Camera-type eye (tissue), 1 donor: Measurements from ENCODE around the genes CELA2A, TMEM82 and UQCRHL.

DNA sequence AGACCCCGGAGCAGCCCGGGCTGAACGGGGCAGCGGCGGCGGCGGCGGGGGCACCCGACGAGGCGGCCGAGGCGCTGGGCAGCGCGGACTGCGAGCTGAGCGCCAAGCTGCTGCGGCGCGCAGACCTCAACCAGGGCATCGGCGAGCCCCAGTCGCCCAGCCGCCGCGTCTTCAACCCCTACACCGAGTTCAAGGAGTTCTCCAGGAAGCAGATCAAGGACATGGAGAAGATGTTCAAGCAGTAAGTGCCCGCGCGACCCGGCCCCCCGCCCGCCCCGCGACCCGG, 294 bp downstream of the EFHD2 start:
- RAMPAGE, long total RNA: no peak

GRCh38 chr1:15413929-15414712, 4.4 kb downstream of the EFHD2 start:
- RAMPAGE, long total RNA: no peak

DNA sequence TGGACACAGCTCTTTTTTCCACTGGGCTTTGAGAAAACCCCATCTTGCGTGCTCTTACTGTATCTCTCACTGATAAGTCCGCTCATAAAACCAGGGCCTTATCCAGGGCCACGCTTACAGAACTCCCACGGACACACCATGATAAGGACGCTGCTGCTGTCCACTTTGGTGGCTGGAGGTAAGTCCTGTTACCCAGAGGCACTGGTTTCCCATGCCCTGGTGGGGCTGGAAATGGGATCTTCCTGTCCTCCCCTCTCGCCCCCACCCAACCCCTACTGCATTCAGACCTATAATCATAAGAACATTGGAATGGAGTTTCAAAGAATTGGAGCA, at the start of gene CELA2A:
CELA2A (plus strand) TSS at position 117 of the 333 bp plus-strand sequence.
- RAMPAGE, long total RNA: no peak

GRCh38 chr1:15524999-15525616, 1.1 kb upstream of the CASP9 start:
- RAMPAGE, long total RNA: no peak

DNA sequence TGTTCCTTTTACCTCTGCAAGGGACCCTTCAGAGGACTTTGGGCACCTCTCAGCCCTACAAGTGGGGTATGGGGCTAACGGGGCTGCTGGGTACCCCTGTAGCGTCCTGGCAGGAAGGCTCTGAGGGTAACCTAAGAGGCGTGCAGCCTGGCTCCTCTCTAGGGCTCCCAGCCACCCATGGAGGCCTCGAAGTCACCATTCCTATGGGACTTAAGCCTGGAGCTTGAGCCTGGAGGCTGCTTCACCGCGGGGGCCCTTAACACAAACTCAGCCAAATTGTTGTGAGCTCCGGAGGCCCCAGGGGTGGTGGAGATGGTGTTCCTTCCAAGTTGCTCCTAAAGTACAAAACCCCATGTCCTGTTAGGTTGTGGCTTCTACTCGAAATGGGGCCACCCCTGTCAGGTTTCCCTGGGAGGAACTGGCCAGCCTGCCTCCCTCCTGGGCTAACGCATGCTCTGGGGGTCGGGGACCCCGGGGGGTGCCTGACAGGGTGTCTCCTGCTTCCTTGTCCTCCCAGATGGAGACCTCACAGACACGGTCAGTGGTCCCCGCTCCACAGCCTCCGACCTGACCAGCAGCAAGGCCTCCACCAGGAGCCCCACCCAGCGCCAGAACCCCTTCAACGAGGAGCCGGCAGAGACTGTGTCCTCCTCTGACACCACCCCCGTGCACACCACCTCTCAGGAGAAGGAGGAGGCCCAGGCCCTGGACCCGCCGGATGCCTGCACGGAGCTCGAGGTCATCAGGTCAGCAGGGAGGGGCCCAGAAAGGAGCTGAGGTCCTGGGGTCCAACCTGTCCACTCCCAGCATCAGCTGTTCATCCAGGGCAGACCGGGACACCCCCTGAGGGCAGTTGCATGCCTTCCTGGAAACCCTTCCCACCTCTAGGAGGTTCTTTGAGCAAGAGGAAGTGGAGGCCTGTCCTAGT, 11.0 kb upstream of the SLC25A34 start:
- RAMPAGE, long total RNA: no peak

- RAMPAGE, long total RNA: no peak
Observed at GRCh38 chr1:15742251-15742881, at the start of gene TMEM82. Gene TMEM82 (plus strand): TSS chr1:15742499.

DNA sequence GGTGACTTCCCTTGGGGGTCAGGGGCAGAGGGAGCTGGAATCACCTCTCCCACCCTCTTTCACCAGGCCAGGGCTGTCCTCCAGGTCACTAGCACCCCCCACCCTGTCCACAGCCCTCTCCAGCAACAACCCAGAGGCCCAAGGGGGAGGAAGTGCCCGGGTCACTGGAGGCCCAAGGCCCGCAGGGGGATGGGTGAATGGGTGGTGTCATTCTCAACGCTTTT, 4.9 kb downstream of the TMEM82 start:
- RAMPAGE, long total RNA: no peak

- RAMPAGE, long total RNA: no peak
Observed at GRCh38 chr1:15758091-15758541, 479 bp upstream of the FBLIM1 start.

DNA sequence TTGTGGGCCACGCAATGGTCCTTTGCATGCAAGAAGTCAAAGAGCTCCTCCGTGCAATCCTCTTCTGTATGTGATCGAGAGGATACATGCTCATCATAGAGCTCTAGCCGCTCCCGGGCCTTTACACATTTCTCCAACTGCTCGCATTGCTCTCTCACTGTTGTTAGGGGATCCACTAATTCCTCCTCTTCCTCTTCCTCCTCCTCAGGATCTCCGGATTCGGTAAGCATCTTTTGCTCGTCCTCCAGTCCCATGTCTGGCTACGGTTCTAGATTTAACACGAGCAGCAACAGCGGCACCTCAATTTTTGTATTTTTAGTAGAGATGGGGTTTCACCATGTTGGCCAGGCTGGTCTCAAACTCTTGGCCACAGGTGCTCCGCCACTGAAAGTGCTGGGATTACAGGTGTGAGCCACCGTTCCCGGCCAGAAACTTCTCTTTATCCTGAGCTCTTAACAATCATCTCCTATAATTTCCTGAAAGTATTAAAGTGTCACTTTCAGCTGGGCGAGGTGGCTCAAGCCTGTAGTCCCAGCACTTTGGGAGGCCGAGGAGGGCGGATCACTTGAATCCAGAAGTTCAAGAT, at the start of gene UQCRHL:
UQCRHL (minus strand) TSS at position 254 of the 586 bp plus-strand sequence.
- RAMPAGE, long total RNA: no peak

GRCh38 chr1:15836173-15836707, 11.3 kb upstream of the SPEN start:
- RAMPAGE, long total RNA: no peak

- RAMPAGE, long total RNA: no peak
Observed at GRCh38 chr1:15844729-15845133, 2.8 kb upstream of the SPEN start.

DNA sequence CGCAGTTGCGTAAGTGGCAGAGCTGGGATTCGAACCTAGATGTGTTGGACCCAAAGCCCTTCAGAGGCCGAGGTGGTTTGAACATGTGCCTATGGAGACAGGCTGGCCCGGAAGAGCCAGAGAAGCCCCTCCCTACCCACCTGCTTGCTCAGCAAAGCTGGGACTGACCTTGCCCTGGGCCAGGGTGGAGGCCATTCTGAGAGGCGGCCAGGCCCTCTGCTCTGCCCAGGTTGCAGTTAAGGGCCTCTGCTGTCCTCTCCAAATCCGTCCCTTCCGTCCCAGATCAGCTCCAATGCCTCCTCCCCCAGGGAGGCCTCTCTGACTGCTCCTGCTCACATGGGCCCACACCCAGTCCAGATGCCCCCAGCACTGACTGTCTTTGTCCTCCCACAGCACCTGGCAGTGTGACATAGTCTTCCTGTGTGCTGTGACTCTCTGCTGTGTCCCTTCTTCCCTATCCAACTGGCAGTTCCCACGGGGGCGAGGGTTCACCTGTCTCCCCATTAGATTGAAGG, 1.2 kb upstream of the HSPB7 start:
- RAMPAGE, long total RNA: no peak

DNA sequence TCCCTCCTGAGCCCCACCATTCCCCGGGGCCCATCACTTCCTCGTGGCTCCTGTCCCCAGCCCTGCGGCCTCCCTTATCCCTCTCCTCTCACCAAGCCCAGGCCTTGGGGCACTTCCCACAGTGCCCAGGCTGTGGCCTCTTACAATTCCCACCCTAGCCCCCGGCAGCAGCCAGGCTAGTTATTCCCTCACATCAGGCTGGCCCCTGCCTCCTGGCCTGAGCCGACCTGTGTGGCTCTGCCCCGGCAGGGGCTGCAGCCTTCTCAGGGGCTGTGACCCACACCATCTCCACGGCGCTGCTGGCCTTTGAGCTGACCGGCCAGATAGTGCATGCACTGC, 8.3 kb downstream of the CLCNKA start:
- RAMPAGE, long total RNA: no peak

DNA sequence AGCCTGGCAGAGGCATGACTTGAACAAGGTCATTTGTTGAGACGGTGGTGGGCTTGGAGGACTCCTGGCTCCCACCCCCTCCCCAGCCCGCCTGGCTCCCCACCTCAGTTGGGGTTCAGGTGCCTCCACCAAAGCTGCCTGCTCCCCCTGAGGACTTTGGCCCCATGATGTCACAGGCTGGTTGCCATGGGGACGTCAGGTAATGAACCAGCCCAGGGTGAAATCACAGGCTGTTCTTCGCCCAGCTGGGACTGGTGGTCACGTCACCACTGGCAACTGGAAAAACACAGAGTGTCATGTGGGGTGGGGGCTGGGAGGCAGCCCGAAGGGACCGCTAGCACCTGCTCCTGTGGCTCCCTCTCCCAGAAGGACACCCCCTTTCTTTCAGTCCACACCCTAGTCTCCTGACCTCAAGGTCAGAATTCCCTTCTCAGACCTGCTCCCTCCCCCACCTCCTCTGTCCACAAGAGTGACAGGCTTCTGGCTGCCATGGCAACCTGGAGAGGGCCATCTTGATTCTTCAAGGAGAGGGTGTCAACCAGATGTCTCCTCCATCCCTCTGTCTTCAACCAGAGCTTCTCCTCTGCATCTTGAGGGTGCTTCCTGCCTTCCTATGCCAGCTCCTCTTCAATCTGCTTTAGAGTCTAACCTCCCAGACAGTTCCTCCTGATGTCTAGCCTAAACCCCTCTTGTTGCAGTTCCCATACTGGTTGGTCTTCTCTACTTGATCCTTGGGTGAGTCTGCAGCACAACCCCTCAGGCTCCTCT, 6.2 kb downstream of the FAM131C start:
- RAMPAGE, long total RNA: no peak

DNA sequence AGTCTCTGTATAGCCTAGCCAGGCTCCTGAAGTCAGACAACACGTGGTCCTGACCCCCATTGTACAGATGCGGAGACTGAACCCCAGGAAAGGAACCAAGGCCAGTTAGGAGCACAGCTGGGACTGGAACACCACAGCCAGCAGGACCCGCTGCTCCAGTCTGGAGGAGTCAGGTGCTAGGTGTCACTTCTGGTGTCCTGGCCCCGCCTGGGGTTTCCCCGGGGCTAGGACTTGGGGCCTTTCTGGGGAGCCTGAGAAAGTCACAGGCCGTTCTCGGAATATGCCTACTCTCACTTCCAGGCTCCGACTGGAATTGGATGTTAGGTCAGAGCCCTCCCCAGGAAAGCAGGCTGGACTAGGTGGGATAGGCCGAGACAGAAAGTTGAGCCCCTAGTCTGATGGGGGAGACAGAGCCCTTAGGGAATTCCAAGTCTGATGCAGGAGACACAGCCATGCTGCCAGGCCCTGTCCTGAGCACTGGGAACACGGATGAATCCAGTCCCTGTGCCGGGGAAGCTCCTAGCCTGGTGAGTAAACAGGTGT, 6.0 kb upstream of the FAM131C start:
- RAMPAGE, long total RNA: no peak

- RAMPAGE, long total RNA: no peak
Observed at GRCh38 chr1:16083392-16083862, 10.0 kb upstream of the FAM131C start.

- RAMPAGE, long total RNA: no peak
Observed at GRCh38 chr1:16115203-16116459, 40.2 kb downstream of the EPHA2 start.

DNA sequence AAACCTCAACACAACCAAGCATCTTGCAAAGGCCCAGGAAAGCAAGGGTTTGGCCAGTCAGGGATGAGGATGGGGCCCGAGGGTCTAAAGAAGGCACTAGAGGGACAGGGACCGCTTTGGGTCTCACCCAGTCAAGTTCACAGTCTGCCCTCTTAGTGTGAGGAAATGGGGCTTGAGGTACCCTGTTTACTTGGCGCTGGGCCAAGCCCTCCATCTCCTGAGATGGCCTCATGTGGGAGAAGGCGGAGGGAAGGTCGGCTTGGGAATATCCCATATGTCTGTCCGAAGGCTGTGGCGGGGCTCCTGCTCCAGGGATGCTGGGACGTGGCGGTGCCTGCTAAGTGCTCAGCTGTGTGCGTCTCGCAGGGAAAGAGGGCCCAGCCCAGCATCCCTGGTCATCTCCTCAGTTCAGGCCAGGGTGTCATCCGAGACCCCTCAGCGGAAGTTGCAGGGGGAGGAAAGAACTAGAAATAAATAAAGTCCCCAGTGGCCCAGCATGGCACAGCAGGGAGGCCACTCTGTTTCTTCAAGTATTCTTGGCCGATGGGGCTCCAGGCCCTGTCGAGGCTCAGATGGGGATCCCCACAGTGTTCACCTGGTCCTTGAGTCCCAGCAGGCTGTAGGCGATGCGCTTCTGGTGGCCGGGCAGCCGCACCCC, 31.1 kb downstream of the EPHA2 start:
- RAMPAGE, long total RNA: no peak

DNA sequence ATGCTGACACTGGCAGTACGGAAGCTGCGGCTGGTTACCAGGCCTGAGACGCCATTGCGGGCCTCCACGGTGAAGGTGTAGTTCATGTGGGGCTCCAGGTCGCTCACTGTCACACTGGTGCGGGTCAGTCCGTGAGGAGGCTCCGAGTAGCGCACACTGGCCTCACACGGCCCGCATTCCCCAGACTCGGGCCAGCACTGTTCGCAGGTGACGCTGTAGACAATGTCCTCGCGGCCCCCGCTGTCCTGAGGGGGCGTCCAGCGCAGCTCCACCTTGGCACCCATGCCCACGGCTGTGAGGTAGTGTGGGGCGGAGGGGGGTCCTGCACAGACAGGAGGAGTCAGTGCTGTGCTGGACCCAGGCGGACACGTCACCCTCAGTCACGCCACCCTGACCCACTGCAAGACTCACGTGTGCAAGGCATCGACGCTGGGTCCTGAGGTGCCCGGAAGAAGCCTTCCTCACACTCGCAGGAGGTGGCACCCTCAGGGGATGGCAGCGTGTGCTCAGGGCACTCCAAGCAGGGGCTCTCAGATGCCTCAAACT, 17.9 kb downstream of the EPHA2 start:
- RAMPAGE, long total RNA: no peak

DNA sequence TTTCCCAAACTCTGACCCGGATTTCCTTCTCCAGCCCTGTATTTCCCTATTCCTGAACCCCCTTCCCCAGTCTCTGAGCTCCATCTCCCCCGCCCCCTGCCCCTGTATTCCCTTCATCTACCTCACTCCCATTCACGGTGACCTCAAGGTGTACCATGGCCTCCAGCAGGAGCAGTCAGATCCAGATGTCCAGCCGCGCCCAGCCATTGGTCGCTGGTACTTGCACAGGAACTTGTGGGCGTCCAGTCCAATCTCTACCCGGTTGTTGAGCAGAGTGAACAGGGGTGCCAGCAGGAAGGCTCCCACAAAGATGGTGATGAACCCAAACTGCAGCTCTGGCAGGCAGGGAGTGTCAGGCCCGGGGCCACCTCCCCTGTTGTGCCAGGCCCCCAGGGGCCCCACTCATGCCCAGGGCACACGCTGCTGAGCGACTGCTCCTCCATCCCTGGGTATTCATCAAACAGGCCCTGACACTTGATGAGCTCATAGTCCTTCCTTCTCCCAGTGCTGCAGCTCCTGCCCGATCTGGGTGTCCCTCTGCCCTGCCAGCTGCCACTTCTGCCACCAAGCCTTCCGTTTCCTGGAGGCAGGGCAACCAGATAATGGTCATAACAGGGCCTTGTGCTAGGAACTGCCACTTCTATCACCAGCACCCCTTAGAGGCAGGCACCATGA, 5.6 kb upstream of the ARHGEF19 start:
- RAMPAGE, long total RNA: no peak